A549 (cell line): ENCODE results near the genes HELZ, PITPNC1 and KPNA2.

- PRO-cap, result no peak
CAGE:
- cytosol, long polyA plus RNA, result no peak
- long polyA plus RNA, result no peak
- nucleus, long polyA plus RNA, result no peak
Observed at GRCh38 chr17:67171112-67171857, 73.7 kb downstream of the HELZ start.

- PRO-cap, result no peak
CAGE:
- cytosol, long polyA plus RNA, result no peak
- long polyA plus RNA, result no peak
- nucleus, long polyA plus RNA, result no peak
Observed at GRCh38 chr17:67238857-67240058, 5.7 kb downstream of the HELZ start.

GRCh38 chr17:67245037-67245815 lies at the start of gene HELZ:
TSS of gene HELZ (minus strand) at chr17:67245196.
- PRO-cap, result no peak
CAGE:
- cytosol, long polyA plus RNA, result no peak
- long polyA plus RNA, result no peak
- nucleus, long polyA plus RNA, result start-site peak on the minus strand at chr17:67245172-67245224, 89 and 16 reads in 2 replicates

GRCh38 chr17:67312032-67312650 lies 54.2 kb downstream of the PSMD12 start:
- PRO-cap, result no peak
CAGE:
- cytosol, long polyA plus RNA, result no peak
- long polyA plus RNA, result no peak
- nucleus, long polyA plus RNA, result no peak

- PRO-cap, result no peak
CAGE:
- cytosol, long polyA plus RNA, result no peak
- long polyA plus RNA, result no peak
- nucleus, long polyA plus RNA, result no peak
Observed at GRCh38 chr17:67377117-67378101, at the start of gene PITPNC1. TSS of gene PITPNC1 (plus strand) at chr17:67377281.

- PRO-cap, result no peak
CAGE:
- cytosol, long polyA plus RNA, result no peak
- long polyA plus RNA, result no peak
- nucleus, long polyA plus RNA, result no peak
Observed at GRCh38 chr17:67488247-67488558, 111.1 kb downstream of the PITPNC1 start.

DNA sequence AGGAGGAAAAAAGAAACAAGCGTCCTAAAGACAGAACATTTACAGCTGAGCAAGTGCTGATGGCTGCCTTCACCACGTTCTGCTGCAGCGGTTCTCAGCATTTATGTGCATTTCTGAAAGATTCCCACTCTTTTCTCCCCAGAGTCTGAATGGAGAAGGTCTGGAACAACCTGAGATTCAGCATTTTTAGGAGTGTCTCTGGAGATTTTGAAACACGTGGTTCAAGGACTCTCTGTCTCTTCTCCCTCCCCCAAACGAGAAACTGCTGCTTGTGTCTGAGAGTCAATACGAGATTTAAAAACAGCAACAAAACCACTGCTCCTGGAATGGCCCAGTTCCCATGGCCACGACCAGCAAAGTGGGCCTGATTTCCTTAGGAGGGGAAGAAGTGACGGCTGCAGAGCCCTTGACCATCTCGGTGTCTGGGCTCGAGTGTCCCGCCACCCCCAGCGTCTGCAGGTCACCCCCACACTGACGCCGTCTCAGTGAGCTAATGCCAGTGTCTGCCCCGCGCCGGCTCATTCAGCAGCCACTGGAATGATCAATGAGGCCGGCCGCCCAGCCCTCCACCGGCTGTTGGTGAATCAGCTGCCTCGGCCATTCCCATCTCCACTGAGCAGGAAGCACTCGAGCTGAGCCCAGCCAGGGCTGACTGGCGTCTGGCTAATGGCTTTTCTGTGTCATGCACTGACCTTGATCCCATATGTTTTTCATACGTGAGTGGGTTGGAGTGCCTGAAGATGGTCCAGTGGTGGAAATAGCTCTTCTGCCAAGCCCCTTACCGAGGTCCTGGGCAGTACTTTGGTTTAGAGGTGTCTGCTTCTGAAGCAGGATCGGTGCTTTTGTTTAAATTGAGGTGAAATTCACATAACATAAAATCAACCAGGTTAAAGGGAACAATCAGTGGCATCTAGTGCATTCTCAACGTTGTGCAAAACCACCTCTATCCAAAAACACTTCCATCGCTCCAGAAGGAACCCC lies 151.8 kb downstream of the PITPNC1 start:
- PRO-cap, result no peak
CAGE:
- cytosol, long polyA plus RNA, result no peak
- long polyA plus RNA, result no peak
- nucleus, long polyA plus RNA, result no peak

DNA sequence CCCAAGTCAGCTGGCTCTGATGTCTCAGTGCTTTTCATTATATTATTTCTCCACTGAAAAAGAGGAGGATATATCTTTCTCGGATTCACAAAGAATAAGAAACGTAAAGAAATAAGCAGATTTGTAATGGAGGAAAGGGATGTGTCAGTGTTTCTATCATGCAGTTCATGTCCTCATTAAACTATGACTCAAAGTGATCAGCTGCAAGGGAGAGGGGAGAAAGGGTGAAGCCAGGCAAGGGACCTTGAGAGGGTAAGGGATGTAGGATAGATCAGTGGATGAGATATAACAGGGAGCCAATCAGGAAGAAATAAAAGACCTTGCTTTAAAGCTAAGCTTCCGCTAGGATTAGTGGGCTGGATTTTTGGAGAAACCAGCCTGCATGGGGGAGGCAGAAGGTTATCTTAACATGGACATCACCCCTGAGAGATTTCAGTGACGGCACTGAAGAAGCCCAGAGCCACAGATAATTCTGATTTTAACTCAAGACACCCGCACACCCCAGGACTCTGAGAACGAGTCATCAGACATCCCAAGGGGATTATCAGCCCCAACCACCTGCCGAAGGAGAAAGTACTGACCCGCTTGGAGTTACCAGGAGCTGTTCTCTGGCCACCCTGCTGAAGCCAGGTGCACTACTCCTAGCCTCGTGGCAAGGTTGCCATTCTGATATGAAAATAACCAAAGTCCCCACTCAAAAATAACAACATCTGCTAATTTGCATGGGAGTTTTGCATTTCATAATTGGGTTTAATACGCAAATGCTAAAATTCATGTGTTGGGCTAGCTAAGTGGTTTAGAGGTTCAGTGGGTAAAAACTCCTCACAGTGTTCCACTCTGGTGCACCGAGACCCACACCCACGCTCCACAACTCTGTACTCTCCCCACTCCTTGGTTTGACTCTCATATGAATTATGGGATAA lies 143.2 kb upstream of the NOL11 start:
- PRO-cap, result no peak
CAGE:
- cytosol, long polyA plus RNA, result no peak
- long polyA plus RNA, result no peak
- nucleus, long polyA plus RNA, result no peak

DNA sequence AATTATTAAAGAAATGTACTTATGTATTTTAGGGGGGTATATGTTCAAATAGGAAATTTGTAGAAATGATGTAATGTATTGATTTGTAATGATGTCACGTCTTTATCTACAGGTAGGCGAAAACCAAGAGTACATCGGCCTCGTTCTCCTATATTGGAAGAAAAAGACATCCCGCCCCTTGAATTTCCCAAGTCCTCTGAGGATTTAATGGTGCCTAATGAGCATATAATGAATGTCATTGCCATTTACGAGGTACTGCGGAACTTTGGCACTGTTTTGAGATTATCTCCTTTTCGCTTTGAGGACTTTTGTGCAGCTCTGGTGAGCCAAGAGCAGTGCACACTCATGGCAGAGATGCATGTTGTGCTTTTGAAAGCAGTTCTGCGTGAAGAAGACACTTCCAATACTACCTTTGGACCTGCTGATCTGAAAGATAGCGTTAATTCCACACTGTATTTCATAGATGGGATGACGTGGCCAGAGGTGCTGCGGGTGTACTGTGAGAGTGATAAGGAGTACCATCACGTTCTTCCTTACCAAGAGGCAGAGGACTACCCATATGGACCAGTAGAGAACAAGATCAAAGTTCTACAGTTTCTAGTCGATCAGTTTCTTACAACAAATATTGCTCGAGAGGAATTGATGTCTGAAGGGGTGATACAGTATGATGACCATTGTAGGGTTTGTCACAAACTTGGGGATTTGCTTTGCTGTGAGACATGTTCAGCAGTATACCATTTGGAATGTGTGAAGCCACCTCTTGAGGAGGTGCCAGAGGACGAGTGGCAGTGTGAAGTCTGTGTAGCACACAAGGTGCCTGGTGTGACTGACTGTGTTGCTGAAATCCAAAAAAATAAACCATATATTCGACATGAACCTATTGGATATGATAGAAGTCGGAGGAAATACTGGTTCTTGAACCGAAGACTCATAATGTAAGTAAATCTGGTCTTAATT lies 28.8 kb downstream of the BPTF start:
- PRO-cap, result no peak
CAGE:
- cytosol, long polyA plus RNA, result no peak
- long polyA plus RNA, result no peak
- nucleus, long polyA plus RNA, result no peak

DNA sequence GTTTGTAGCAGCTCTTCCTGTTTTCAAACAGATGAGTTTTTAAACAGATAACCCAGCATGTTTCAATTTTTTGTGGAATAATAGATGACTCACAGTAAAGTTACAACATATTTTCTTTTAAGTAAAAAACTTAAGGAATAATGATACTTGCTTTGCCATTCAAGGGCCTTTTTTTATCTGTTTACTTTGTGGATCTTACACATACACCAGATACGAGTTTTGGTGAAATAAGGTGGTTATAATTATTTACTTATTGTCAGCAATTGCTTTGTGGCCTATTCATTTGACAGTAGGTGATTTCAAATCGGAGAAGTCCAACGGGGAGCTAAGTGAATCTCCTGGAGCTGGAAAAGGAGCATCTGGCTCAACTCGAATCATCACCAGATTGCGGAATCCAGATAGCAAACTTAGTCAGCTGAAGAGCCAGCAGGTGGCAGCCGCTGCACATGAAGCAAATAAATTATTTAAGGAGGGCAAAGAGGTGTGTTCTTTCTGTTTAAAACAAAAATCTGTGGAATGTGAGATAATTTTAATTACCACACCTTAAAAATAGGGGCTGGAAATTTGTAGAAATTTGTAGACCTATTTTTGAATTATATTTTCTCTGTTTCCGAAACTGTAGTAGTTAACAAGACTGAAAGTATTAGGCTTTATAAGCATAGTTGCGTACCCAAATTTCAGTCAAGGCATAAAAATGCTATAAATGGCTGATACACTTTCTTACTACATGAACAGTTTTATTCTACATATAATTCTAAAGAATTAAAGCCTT lies 66.4 kb downstream of the BPTF start:
- PRO-cap, result no peak
CAGE:
- cytosol, long polyA plus RNA, result no peak
- long polyA plus RNA, result no peak
- nucleus, long polyA plus RNA, result no peak

DNA sequence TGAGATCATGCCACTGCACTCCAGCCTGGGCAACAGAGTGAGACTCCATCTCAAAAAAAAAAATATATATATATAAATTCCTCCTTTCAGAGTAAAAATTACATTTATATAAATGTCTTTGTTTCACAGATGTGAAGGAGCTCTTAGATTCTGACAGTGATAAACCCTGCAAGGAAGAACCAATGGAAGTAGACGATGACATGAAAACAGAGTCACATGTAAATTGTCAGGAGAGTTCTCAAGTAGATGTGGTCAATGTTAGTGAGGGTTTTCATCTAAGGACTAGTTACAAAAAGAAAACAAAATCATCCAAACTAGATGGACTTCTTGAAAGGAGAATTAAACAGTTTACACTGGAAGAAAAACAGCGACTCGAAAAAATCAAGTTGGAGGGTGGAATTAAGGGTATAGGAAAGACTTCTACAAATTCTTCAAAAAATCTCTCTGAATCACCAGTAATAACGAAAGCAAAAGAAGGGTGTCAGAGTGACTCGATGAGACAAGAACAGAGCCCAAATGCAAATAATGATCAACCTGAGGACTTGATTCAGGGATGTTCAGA lies 85.4 kb downstream of the C17orf58 start:
- PRO-cap, result no peak
CAGE:
- cytosol, long polyA plus RNA, result no peak
- long polyA plus RNA, result no peak
- nucleus, long polyA plus RNA, result no peak

- PRO-cap, result no peak
CAGE:
- cytosol, long polyA plus RNA, result no peak
- long polyA plus RNA, result no peak
- nucleus, long polyA plus RNA, result no peak
Observed at GRCh38 chr17:68029442-68029878, 6.1 kb upstream of the KPNA2 start.

DNA sequence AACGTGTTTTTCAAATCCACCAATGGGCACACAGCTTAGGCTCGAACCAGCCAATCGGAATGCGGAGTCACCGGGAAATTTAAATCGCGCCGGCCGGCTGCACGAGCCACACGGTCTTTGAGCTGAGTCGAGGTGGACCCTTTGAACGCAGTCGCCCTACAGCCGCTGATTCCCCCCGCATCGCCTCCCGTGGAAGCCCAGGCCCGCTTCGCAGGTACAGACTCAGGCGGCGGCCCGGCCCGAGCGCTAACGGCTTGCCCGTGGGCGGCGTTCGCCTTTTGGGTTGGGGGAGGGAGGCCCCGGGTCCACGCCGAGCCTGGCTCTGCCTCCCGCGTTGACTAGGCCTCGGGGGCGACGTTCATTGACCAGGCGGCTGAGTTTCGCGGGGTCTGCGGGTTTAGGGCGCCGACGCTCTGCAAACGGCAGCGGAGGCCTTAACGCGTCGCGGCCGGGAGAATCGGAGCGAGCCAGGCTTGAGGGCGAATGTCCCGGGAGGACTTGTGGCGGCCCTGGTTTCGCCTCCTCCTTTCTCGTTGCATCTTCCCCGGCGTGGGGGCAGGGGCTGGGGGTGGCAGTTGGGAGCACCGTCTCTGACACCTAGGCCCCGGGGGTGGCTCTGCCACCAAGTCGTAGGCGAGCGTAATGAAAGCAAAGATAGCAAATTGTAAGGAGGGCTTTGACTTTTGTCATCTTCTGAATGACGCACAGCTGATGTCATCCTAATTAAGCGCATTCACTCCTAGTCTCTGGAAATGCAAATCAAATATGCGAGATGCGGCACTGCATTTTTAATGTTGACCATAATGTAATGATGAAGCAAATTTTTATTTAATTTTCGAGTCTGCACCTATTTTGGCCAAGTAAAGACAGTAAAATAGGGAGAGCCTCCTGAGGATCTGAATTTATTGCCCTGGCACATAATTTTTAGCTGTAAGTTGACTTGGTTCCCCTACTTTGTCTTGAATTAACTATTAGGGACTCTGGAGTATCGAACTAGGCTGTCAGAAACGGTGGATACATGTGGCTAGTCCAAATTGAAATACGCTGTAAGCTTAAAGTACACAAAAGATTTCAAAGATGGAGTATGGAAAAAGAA lies at the start of gene KPNA2:
Gene KPNA2, plus strand, starts transcription at position 109 of the 1,096 bp plus-strand sequence.
- PRO-cap, result bidirectional peak, plus-strand start at position 109 of the sequence, minus-strand start outside the sequence
CAGE:
- cytosol, long polyA plus RNA, result start-site peak on the plus strand centred at position 127 of the sequence, 48 bp wide, 937 and 745 reads in 2 replicates
- long polyA plus RNA, result start-site peak on the plus strand centred at position 124 of the sequence, 42 bp wide, 3,821 and 2,742 reads in 2 replicates
- nucleus, long polyA plus RNA, result start-site peak on the plus strand centred at position 126 of the sequence, 51 bp wide, 2,018 and 1,387 reads in 2 replicates

DNA sequence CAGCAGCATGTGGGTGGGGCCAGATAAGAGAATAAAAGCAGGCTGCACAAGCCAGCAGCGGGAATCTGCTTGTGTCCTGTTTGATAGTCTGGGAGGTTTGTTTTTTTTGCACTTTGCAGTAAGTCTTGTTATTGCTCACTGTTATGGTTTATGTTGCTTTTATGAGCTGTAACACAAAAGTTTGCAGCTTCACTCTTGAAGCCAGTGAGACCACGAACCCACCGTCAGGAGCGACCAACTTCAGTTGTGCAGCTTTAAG lies 46.1 kb downstream of the KPNA2 start:
- PRO-cap, result no peak
CAGE:
- cytosol, long polyA plus RNA, result no peak
- long polyA plus RNA, result no peak
- nucleus, long polyA plus RNA, result no peak

- PRO-cap, result no peak
CAGE:
- cytosol, long polyA plus RNA, result no peak
- long polyA plus RNA, result no peak
- nucleus, long polyA plus RNA, result no peak
Observed at GRCh38 chr17:68135050-68135717, 99.6 kb downstream of the KPNA2 start.

GRCh38 chr17:68182653-68183652 lies 64.9 kb upstream of the AMZ2 start:
- PRO-cap, result no peak
CAGE:
- cytosol, long polyA plus RNA, result no peak
- long polyA plus RNA, result no peak
- nucleus, long polyA plus RNA, result no peak

GRCh38 chr17:68184673-68185418 lies 63.0 kb upstream of the AMZ2 start:
- PRO-cap, result no peak
CAGE:
- cytosol, long polyA plus RNA, result no peak
- long polyA plus RNA, result no peak
- nucleus, long polyA plus RNA, result no peak

GRCh38 chr17:68258890-68259590 lies 11.2 kb downstream of the AMZ2 start:
- PRO-cap, result no peak
CAGE:
- cytosol, long polyA plus RNA, result no peak
- long polyA plus RNA, result no peak
- nucleus, long polyA plus RNA, result no peak

GRCh38 chr17:68289253-68290044 lies 1.5 kb downstream of the SLC16A6 start:
- PRO-cap, result no peak
CAGE:
- cytosol, long polyA plus RNA, result no peak
- long polyA plus RNA, result no peak
- nucleus, long polyA plus RNA, result no peak

- PRO-cap, result no peak
CAGE:
- cytosol, long polyA plus RNA, result no peak
- long polyA plus RNA, result no peak
- nucleus, long polyA plus RNA, result no peak
Observed at GRCh38 chr17:68391524-68392022, 65.7 kb downstream of the WIPI1 start.